Right ventricle myocardium (tissue), 1 donor: Measurements from ENCODE around the genes PCBP3 and DIP2A.

GRCh38 chr21:45634300-45634917 is 9.1 kb upstream of the PCBP3 start:
- PRO-cap, 2 experiments: no peak in any of the 2 experiments

DNA sequence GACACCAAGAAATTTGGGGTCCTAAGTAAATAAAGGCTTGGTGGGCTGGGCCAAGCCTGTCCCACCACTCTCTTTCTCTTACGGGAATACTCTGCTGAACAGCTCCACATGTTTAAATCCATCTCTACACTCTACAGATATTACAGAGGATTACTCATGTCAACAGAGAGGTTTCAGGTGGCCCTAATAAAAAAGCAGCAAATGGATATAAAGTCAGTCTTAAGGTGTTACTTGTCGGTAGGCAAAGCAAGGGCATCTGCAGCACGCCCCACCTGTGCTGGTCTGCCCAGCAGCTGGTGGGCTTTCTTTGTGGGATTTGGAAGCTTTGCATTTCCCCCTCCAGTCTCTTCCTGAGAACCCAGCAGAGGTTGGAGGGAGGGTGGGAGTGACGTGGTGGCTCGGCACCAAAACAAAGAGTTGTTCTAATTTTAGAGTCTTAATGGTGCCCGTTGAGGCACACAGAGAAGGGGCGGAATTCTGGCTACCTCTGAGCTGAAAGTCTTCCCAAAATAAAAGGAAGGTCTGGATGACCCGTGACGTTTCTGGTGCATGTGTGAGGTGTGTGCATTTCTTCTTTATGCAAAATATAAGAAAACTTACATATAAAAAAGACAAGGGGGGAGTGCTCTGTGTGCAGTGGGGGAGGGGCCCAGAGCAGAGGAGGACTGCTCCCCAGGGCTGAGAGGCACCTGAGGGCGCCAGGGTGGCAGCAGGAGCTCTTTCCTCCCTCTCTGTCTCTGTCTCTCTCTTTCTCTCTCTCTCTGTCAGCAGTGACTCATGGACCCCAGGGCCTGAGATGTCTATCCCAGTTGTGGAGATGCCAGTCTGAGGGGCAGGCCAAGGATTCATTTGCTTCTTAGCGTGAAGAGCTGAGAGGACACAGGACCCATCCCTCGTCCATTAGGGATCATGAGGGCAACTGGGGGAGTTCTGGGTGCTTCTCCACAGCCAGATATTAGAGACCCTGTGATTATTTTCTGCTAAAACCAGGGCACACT is 4.7 kb upstream of the PCBP3 start:
- PRO-cap, 2 experiments: peak in 2 of 2 experiments; most common plus-strand start position 439 of the sequence (in 2)

DNA sequence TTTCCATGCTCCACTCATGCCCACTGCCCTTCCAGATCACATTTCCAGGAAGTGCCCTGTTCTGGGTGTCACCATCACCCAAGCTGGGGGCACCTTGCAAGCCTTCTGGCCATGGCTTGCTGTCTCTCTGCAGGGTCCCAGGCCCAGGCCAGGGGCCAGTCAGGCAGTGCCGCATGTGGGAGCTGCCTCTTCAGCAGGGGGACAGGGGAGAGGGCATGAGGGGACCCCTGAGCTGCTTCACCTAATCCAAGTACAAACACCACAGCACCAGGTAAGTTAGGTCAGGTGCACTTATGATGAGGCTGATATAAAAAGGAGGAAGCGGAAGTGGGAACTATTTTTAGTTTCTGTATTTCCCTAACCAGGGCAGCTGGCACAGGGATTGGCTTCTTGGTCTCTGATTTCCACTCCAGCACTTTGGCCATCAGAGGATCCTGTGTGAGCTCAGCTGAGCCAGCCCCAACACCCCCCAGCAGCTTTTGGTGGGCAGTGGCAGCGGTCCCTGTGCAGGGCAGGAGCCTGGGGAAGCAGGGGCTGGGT is 3.5 kb upstream of the PCBP3 start:
- PRO-cap, 2 experiments: no peak in any of the 2 experiments

DNA sequence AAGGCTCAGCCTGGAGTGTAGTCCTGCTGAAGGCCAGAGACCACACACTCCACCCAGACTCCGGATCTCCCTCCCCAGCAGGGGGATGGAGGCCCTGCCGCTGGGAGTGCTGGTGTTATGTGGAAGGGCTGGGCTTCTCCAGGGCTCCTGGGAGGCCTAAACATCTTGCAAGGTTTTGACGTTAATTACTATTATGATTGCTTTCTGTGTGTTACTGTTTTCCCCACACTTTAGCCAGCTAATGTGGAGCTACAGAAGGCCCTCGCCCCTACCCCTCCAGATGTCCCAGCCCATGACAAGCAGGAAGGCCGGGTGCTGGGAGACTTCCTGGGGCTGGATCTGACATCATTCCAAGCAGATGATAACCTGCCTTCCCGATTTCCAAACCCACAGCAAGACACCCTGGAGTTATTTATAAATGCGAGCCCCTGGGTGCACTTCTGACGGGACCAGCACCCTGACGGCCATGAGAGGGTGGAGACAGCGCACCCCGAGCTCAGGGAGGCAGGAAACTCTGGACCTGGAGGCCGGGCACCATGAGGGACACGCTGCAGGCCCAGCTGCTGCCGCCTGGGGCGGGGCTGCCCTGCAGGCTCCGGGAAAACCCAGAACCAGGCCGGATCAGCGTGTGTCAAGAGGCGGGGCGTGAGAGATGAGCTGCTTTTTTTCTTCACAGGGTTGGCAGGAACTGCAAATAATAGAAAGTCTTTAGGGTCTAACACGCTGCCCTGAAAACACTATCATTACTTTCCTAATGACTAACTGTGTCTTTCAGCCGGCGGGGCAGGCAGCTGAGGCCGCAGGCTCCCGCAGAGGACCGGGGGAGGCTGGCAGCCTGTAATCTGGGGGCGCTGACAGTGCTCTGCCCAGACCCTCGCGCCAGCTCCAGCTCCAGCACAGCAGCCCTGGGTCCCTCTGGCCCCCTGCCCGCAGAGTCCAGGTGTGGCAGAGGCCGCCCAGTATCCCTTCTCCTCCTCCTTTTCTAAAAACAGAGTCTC is 2.6 kb upstream of the PCBP3 start:
- PRO-cap, 2 experiments: no peak in any of the 2 experiments

DNA sequence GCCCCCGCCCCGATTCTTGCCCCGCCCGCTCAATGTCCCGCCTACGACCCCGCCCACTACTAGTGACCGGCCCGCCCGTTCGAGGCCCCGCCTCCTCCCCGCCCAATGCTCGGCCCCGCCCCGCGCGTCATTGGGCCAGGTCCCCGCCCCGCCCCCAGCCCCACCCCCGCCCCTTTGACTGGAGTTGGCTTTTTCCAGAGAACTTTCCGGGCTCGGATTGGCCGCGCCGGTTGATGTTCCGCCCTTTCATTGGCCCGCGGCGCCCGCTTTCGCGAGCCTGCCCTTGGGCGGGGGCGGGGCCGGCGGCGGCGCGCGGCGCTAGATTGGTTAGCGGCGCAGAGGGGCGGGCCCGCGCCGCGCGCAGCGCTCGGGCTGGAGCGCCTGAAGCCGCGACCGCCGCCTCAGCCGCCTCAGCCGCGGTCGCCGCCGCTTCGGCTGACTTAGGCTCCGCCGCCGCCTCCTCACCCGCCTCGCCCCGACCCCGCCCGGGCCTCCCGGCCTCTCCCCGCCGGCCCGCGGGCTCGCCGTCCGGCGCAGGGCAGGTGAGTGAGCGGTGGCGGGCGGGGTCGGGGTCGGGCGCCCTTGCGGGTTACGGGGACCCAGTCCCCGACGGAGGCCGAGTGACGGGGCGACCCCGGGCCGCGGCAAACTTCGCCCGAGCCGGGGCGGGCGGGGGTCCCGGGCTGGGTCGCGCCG is at the start of gene PCBP3:
Gene PCBP3, plus strand, starts transcription at position 399 of the 696 bp plus-strand sequence.
- PRO-cap, 2 experiments: peak in 2 of 2 experiments; most common plus-strand start position 404 of the sequence (in 2)

DNA sequence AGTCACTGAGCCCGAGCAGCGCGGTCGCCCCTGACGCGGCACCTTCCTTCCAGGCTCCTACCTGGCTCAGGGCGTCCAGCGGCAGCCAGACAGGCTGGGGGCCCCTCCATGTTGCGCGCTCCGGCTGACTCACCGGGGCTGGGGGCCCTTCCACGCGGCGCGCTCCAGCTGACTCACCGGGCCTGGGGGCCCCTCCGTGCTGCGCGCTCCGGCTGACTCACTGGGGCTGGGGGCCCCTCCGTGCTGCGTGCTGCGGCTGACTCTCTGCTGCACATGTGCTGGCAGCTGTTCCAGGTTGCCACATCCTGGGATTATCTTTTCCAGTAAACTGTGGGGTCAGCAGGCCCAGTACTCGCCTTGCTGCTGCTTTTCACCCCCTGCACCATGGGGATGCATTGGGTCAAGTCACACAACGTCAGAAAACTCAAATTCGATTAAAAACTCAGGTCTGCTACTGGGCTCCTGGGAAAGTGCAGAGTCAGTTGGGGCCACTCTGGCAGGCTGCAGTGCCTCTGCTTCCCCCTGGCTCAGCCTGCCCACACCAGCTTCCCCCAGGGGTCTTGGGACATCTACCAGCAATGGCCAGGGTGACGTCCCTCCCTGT is 106.4 kb upstream of the COL6A1 start:
- PRO-cap, 2 experiments: no peak in any of the 2 experiments

GRCh38 chr21:46003268-46004366 is 22.0 kb downstream of the COL6A1 start:
- PRO-cap, 2 experiments: no peak in any of the 2 experiments

DNA sequence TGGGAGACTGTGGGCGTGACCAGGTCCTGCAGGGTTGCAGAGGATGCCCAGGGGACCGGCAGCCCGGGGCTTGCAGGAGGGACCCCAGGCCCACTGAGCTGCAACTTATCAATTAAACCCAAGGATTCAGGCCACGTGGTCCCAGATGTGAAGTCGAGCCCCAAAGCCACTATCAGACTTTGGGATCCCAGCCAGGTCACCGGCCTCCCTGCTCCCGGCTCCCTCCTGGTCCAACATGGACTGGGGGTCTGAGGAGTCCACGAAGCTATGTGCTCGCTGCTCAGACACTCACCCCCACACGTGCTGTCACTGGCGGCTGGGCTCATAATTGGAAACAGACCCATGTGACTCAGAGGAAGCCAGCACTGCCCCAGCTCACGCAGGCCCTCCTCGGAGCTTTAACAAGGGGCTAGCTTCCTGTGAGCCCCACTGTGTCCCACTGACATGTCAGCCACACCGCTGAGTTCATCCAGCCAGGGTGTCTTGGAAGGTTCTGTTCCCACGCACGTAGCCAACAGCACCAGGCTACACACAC is 18.7 kb upstream of the COL6A2 start:
- PRO-cap, 2 experiments: no peak in any of the 2 experiments

GRCh38 chr21:46152340-46152836 is 3.0 kb downstream of the FTCD start:
- PRO-cap, 2 experiments: no peak in any of the 2 experiments

DNA sequence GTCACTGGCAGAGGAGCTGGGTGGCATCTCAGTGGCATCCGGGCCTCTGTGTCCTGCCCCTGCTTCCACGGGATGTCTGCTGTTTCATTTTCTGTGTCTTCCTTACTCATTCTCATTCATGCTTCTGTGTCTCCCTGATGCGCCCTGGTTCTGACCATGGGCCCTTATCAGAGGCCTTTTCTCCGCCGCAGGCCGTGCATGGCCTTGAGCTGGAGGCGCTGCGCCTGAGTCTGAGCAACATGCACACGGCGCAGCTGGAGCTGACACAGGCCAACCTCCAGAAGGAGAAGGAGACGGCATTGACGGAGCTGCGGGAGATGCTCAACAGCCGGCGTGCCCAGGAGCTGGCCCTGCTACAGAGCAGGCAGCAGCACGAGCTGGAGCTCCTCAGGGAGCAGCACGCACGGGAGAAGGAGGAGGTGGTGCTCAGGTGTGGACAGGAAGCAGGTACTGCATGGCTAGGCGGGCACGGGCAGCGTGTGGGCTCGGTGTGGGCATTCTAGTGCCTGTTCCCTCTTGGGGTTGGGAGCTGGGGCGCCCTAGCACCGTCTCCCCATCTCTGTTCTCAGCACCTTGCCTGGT is 22.7 kb downstream of the PCNT start:
- PRO-cap, 2 experiments: no peak in any of the 2 experiments

GRCh38 chr21:46393904-46394847 is 64.5 kb upstream of the DIP2A start:
- PRO-cap, 2 experiments: no peak in any of the 2 experiments

GRCh38 chr21:46424214-46424554 is 34.5 kb upstream of the DIP2A start:
- PRO-cap, 2 experiments: no peak in any of the 2 experiments

DNA sequence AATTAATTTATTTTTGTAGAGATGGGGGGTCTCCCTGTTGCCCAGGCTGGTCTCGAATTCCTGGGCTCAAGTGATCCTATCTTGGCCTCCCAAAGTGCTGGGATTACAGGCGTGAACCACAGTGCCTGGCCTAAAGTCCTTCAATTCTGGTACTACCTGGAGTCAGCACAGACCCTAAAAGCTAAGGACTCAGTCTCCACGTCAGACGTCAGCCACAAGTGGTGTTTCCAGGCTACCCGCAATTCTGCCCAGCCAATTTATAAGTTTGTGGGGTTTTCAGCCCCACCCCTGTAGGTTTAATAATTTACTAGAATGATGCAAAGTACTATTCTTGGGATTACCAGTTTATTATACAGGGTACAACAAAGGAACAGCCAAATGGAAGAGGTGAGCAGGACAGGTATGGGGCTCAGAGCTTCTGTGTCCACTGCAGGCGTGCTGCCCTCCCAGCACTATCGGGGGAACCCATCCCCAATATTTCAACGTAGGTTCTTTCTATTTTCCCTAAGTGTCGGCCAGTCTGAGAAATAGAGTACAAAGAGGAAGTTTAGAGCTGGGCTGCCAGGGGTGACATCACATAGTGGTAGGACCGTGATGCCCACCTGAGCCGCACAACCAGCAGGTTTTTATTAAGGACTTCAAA is 10.5 kb upstream of the DIP2A start:
- PRO-cap, 2 experiments: no peak in any of the 2 experiments

- PRO-cap, 2 experiments: peak in 2 of 2 experiments; most common plus-strand start chr21:46458895 (in 1)
These were observed at the start of gene DIP2A for GRCh38 chr21:46458768-46459259. Gene DIP2A (plus strand): TSS chr21:46458891.

- PRO-cap, 2 experiments: no peak in any of the 2 experiments
These were observed 56.8 kb downstream of the S100B start for GRCh38 chr21:46548083-46548521.

DNA sequence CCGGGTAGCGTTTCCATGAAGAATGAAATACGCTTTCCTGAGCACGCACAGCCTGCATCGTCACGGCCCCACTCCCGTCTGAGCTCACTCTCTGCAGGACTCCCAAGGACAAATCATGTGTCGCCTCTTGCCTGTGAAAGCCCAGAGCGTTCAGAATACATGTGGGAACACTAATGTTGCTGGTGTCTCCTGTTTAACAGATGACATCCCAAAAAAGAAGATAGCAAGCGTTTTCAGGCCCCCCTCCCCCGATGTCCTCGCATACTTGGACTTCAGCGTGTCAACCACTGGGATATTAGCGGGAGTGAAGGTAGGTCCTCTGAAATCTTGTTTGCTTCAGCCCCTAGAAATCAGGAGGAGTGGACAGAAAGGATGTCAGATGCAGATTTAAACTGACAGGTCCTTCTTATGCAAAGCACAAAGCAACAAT is 49.1 kb downstream of the S100B start:
- PRO-cap, 2 experiments: peak in 2 of 2 experiments; most common plus-strand start position 287 of the sequence (in 1); most common minus-strand start position 80 of the sequence (in 2)